Pericardium (tissue), 1 donor: ENCODE measurements around the gene TOR2A.

- RRBS, result no CpG with 5 or more reads among the region's 8 CpGs
These were observed 27.9 kb upstream of the SLC2A8 start for GRCh38 chr9:127368903-127369574.

GRCh38 chr9:127384084-127384909 is 12.7 kb upstream of the SLC2A8 start:
- RRBS, result no CpG with 5 or more reads among the region's 14 CpGs

- RRBS, result no CpG with 5 or more reads among the region's 15 CpGs
These were observed 22.4 kb downstream of the NIBAN2 start for GRCh38 chr9:127546300-127547001.

DNA sequence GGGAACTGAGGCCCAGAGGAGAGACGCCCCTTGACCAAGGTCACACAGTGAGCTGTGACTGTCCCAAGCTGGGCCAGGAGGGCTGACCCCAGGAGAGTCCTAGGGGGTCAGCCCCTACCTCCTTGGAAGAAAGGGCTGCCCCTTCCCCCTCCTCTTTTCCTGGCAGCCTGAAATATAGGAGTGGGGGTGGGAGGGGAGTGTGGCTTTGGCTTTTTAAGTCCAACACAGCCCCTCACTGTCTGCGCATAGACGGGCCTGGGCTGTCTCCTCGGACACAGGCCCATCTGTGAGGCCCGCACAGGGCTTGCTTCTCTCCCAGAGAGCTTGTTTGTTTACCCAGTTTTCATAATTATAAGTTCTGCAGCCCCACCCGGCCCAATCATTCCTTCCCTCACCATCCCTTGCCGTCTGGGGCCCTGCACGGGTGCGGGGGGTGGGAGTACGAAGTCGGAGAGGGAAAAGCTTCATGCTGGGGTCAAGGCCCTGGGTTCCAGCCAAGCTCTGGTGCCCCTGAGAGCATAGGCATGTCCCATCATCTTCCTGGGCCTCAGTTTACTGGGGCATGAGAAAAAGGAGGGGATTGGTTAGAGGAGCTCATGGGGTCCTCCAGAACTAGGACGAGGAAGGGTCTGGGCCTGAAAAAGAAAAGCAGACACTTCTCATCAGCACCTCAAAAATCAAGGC is 10.8 kb downstream of the NIBAN2 start:
- RRBS, result no CpG with 5 or more reads among the region's 12 CpGs

DNA sequence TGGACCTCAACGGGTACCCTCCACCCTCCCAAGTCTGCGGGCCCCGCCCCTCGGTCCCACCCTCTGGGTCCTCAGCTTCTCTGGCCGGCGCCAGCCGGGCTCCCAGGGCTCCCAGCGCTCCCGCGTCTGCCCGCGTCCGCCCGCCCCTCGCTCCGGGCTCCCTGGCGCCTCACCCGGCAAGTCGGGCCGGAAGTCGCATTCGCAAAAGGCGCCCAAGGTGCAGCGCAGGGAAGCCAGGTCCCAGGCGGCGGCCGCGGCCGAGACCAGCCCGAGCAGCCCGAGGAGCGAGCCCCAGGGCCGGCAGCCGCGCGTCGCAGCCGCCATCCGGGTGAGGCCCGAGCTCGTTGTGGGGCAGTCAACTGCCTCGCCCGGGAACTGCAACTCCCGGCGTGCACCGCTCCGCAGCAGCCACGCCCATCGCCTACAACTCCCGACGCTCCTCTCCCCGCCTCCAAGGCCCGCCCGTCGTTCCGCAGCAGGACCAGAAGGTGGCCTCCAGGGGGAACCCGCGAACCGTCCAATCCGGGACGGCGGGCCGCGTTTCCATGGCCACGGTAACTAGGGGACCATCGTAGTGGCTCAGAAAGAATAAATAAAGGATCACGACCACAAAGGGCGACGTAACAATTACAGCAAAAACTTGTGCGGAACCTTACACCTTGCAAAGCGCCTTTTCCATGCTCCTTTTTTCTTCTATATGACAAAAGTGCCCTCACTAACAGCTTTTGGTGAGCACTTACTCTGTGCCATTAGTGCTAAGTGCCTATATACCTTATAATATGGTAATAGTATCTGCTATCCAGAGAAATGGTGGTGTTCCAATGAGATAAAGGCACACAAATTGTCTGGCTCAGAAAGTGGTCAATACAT is at the start of gene TOR2A:
TOR2A (minus strand) TSS at position 348 of the 870 bp plus-strand sequence.
- RRBS, result 2% methylated on average over 23 of the region's 71 CpGs

DNA sequence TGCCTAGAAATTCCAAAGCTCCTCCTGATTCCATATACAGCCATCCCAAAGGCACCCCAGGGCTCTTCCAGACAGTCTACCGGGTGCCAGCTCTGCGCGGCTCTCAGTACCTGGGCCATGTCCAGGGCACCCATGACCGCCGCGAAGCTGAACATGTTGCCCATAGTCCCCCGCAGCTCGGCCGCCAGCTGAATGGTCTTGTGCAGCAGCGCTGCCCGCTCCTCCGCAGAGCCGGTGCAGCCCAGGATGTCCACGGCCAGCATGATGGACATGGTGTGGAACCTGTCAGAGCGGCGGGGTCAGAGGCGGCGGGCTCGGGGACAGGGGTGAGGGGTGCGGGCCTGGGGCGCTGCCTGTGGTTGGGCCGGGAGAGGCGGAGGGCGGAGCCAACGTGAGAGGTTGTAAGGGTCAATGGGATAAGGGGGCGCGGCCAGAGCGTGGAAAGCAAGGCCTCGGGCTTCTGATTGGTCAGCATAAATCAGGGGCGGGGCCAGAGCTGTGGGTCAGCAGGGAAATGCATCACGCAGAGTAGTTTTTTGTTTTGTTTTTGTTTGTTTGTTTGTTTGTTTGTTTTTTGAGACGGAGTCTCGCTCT is 6.7 kb upstream of the TOR2A start:
- RRBS, result 80% methylated on average over 1 of the region's 33 CpGs

GRCh38 chr9:127793924-127794297 is 8.1 kb downstream of the CDK9 start:
- RRBS, result no CpG with 5 or more reads among the region's 9 CpGs

GRCh38 chr9:127806894-127807710 is 4.4 kb downstream of the FPGS start:
- RRBS, result 96% methylated on average over 5 of the region's 23 CpGs

- RRBS, result no CpG with 5 or more reads among the region's 58 CpGs
These were observed 7.1 kb downstream of the FPGS start for GRCh38 chr9:127809472-127810396.

- RRBS, result 80% methylated on average over 4 of the region's 16 CpGs
These were observed 15.0 kb downstream of the FPGS start for GRCh38 chr9:127817579-127818276.

GRCh38 chr9:127861986-127863146 is 7.9 kb upstream of the ENG start:
- RRBS, result 18% methylated on average over 6 of the region's 31 CpGs

- RRBS, result no CpG with 5 or more reads among the region's 8 CpGs
These were observed 5.1 kb upstream of the AK1 start for GRCh38 chr9:127882527-127882945.

DNA sequence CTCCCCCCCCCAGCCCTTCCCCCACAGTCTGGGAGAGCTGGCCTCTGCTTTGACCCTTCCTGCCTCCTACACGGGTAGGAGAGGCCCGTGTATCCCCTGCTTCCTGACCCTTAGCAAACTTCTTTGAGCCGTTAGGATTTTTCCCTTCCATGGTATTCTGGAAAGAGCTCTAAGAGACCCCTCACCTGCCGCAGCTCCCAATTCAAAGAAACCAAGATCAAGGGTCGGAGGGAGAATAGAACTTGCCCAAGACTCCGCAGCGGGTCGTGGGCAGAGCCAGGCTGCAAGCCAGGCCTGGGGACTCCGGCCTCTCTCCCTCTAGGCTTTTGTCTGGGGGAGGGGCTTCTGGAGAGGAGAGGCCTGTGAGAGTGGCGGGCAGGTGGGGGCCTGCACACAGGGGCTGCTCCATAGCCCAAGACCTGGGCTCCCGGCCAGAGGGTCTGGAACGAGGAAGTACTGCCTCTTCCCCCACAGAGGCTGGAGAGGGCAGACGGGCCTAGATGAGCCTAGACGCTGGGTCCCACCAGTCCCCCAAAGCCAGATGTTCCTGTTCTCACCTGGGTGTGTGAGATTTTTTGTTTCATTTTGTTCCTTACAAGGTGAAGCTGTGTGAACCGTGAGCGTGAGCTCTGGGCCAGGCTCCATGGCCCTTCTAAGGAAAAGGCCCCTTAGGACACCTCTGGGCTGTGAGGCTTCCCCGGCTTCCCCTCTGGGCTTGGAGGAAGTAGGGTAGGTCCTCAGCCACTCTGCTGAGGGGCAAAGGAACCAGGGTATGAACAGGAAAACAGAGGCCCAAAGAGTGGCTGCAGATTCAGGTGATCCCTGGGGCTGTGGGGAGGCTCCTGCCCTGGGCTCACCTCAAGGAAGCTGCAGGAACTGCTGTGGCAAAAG is 5.2 kb upstream of the ST6GALNAC6 start:
- RRBS, result no CpG with 5 or more reads among the region's 17 CpGs

DNA sequence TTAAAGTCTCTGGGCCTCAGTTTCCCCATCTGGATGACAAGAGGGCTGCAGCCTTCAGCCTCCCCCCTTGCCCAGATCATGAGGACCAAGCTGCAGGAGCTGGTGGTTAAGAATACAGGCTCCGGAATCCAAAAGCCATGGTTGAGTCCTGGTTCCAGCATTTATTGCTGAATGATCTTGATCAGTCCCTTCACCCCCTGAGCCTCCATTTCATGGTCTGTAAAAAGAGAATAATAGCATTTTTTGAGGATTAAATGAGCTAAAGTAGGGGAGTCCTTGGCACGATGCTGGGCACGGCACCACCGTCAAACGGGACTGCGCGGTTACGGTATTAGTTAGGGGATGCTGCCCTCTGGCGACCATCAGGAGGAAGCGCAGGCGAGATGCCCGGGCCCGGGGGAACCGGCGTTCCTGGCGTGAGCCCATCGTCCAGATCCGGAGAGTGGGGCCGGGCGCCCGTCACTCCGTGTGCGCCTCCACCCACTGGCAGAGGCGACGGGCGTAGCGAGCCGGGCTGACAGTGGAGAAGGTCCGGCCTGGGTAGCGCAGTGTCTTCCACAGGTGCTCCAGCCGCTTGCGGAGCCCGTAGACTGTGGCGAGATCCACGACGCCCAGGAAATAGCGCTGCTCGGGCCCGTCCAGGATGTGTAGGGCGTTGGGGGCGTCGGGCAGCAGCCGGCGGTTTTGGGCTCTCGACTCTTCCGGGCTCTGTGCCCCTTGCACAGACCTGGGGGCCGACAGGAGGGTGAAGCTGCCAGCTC is 4.7 kb upstream of the ST6GALNAC4 start:
- RRBS, result 1% methylated on average over 10 of the region's 47 CpGs

DNA sequence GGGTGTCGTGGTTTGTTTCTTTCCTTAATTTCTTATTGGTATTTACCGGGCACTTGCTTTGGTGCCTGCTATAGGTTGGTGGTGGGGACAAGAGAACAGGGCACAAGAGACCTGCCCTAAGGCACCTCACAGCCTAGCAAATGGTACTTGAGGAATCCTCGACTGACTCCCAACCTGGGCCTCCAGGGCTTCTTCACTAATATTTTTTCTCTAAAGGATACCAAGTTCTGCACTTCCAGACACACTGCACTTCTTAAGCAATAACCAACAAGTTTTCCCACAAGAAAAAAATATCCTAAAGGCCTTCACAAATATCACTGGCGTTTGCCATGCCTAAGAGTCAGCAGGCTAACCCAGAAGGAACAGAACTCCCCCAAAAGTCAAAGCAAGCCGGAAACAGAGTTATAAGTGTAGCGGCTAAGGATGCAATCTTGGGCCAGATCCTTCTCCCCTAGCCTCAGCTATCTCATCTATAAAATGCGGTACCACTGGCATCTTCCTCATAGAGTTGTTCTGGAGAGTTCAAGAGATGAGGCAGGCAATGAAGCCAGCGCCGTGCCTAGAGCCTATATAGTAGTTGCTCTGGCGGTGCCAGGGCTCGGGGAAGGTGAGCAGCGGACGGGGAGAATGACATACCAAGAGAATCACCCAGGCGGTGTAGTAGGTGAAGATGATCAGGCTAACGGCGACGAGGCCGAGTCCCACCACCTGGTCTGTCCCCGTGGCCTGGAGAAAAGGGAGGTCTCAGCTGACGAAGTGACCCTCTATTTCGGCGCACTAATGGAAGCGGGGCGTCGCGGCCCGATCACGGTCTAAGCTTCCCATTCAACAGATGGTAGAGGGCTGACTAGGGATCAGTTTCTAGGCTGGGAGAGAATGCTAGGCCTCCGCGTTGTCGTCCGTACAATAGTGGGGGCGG is 597 bp downstream of the DPM2 start:
- RRBS, result no CpG with 5 or more reads among the region's 33 CpGs

- RRBS, result no CpG with 5 or more reads among the region's 19 CpGs
These were observed 1.5 kb downstream of the EEIG1 start for GRCh38 chr9:127979020-127979866.

DNA sequence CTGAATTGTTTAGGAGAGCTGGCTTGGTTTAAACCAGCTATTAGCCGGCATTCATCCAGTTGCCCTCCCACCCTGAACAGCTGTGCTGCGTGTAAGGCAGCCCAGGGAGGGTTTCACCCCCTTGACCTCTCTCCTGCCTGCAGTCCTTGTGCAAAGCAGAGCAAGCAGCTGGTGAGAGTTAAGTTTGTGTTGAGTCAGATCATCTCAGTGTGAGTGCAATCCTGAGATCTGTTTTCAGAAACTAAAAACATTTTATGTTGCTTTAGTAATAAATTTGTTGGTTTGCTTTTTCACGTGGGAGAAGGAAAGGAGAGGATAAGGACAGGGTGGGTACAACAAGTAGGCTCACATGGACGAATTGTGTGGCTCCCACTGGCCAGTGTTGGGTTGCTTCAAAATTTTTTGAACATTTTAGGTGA is 13.1 kb downstream of the SLC25A25 start:
- RRBS, result no CpG with 5 or more reads among the region's 4 CpGs

DNA sequence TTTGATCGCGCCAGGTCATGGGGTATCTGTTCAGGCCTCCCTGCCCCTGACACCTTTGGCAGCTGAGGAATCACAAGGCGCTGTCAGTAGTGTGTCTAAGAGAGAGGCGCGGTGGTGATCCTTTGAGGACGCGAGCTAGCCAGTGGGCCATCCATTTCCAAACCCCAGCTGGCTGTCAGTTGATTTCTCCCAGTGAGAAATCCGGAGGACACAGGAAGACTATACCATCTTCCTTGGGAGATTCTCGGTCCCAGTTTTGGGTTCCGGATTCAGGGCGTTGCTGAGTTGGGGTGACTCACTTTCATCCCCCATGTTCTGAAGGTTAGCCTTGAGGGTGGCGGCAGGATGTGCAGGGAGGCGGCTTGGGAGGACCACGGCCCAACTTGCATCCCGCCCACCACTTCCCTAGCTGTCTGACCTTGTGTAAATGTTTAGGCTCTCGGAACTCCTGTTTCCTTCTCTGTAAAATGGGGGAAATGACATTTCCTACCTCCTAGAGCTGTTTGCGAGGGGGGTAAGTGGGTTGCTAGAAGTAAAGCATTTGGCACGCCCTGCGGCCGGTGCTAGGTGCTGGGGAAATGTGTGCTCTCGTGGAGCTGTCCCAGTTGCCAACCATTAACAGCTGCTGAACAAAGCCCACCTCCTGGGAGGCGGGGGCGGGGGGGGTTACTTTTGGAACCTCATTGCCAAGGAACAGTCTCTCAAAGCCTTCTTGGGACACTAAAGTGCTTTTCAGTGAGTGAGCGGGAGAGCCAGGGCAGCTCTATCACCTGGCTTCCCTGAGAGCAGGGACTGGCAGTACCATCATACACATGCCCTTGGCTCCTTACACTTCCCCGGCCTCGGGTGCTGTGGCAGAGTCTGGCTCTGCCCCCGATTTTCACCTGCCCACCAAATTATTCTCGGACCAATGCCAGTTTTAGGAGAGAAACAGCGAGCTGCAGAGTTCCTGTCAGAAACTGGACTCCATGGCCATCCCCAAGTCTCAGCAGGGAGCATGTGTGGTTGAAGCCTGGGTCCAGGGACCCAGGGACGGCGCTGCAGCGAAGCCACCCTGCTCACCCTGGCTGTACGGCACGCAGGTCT is 27.5 kb downstream of the PTGES2 start:
- RRBS, result 32% methylated on average over 3 of the region's 34 CpGs

DNA sequence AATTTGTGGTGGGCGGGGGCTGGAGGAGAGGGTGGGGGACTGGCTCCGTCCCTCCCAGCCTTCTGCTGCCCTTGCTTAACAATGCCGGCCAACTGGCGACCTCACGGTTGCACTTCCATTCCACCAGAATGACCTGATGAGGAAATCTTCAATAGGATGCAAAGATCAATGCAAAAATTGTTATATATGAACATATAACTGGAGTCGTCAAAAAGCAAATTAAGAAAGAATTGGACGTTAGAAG is 18.6 kb downstream of the PTGES2 start:
- RRBS, result no CpG with 5 or more reads among the region's 7 CpGs

- RRBS, result 2% methylated on average over 12 of the region's 17 CpGs
These were observed 358 bp downstream of the BBLN start for GRCh38 chr9:128160492-128160753.